NB4 (cell line): Measurements from ENCODE around the gene PLG.

GRCh38 chr6:160014034-160014717 lies 45.3 kb downstream of the IGF2R start:
- RRBS, result no CpG with 5 or more reads among the region's 4 CpGs

GRCh38 chr6:160016217-160016833 lies 47.4 kb downstream of the IGF2R start:
- RRBS, result no CpG with 5 or more reads among the region's 8 CpGs

GRCh38 chr6:160042698-160043402 lies 74.0 kb downstream of the IGF2R start:
- RRBS, result no CpG with 5 or more reads among the region's 14 CpGs

DNA sequence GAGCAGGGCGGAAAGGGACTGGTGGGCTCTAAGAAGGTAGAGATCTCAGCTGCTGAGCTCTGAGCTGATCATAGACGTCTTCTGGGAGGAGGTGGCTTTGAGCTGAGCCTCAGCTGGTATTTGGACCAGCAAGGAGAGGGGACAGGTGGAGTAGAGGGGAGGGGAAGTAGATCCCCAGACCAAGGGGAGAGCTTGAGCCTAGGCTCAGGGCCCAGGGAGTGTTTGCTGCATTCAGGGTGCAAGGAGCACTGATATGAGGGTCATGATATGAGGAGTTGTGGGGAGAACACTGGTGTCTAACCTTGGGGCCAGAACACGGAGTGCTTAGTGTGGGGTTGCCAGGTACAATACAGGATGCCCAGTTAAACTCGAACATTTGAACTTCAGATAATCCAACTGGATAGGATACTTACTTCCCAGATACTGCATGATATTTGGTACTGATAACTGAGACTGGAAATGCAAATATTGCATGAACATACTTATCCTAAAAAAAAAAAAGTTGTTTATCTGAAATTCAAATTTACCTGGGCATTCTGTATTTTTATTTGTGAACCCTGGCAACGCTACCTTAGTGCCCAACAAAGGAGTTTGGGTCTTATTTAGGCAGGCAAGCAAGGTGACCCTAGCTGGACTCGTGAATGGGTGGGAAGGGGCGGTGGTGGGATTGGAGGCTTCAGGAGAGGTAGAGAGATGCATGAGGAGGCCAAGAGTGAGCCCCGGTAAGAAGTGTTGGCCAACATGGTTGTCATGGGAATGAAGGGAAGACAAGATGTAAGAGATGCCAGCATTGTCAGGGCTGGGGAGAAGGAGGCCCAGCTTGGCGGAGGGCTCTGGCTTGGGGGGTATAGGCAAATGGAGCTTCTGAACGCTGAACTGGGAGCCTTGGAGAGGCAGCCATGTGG lies 2.5 kb downstream of the SLC22A1 start:
- RRBS, result no CpG with 5 or more reads among the region's 10 CpGs

DNA sequence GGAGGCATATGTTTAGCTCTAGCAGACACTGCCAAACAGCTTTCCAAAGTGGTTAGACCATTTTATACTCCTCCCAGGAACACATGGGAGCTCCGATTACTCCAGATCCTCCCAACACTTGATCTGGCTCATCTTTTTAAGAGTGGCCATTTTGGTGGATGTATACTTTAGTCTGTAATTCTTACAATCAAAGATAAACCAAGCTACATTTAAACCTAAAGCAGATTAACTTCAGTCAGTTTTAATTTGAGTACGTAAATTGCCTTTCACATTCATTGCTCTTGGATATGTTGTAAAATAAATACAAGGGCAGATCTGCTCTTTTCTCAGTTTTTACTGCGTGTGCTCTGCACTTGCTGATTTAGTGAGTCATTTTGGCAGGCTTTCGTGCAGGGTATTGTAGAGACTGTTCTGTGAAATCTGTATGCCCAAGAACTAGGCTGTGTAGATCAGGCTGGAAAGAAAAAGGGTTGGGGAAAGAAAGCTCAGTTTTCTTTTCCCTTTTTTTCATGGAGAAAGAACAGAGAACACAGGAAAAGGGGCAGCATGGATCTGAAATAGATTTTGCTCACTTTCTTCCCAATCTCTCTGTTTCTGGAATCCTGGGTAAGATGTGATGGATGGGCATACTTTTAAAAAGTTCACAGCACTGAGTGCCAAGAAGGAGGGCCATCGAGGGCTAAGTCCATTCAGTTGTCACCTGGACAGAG lies 19.7 kb downstream of the SLC22A1 start:
- RRBS, result no CpG with 5 or more reads among the region's 5 CpGs

DNA sequence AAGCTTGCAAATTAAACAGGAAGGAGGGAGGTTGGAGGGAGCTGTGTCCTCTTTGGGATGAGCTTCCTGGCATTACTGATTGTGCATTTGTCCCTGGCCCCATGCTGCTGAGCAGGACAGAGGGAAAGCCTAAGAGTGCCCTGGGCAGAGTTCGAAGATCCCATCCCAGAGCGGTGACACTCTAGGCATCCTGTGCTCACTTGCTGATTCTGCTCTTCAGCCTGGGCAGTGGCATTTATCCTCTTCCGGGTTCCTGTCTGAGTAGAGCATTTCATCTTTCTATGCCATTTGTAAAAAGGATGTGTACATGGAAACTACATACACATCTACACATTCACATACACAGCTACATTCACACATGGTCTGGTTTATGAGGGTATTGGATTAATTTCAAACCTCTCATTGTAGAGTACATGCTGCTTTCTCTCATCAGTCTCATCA lies 40.6 kb downstream of the SLC22A1 start:
- RRBS, result no CpG with 5 or more reads among the region's 3 CpGs

DNA sequence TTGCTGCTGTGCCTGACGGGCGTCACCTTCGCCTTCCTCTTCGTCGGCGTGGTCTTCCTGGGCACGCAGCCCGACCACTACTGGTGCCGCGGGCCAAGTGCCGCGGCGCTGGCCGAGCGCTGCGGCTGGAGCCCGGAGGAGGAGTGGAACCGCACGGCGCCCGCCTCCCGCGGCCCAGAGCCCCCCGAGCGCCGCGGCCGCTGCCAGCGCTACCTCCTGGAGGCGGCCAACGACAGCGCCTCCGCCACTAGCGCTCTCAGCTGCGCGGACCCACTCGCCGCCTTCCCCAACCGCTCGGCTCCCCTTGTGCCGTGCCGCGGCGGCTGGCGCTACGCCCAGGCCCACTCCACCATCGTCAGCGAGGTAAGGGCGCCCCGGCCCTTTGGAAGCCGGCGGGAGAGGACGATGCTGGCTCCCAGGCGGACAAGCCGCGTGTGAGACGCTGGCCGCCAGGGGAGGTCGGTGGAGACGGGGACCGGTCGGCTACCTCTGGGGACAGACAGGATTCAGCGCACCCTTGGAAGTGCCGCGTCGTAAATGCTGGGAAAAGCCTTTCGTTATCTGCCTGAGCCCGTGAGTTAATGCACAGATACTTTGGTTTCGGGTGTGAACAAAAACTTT lies 418 bp downstream of the SLC22A3 start:
- RRBS, result 97% methylated on average over 4 of the region's 69 CpGs

- RRBS, result no CpG with 5 or more reads among the region's 3 CpGs
Measured at GRCh38 chr6:160360581-160361325, 12.6 kb downstream of the SLC22A3 start.

DNA sequence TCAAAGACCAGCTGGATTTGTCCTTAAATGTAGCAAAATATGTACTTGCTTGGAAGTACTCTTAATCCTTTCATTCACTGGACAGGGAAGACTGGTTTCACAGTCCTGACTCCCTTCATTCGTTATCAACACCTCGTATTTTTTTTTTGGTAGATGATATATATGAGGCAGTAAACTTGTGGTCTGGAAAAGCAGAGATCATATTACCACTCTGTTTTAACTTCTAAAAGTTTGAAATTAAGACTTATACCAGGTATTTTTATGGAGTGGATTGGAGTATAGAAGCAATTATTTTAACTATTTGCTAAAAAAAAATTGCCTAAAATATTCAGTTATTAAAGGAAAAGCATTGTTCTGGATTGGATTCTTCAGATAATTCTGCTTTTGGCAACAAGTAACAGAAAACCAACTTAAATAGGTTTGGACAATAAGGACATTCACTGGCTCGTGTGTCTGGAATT lies 83.3 kb downstream of the SLC22A3 start:
- RRBS, result no CpG with 5 or more reads among the region's 3 CpGs

GRCh38 chr6:160437728-160438511 lies 89.7 kb downstream of the SLC22A3 start:
- RRBS, result no CpG with 5 or more reads among the region's 5 CpGs

GRCh38 chr6:160509604-160509955 lies 154.5 kb downstream of the LPA start:
- RRBS, result no CpG with 5 or more reads among the region's 1 CpG

- RRBS, result no CpG with 5 or more reads among the region's 5 CpGs
Measured at GRCh38 chr6:160701960-160702486, at the start of gene PLG. PLG (plus strand) TSS chr6:160702244.

DNA sequence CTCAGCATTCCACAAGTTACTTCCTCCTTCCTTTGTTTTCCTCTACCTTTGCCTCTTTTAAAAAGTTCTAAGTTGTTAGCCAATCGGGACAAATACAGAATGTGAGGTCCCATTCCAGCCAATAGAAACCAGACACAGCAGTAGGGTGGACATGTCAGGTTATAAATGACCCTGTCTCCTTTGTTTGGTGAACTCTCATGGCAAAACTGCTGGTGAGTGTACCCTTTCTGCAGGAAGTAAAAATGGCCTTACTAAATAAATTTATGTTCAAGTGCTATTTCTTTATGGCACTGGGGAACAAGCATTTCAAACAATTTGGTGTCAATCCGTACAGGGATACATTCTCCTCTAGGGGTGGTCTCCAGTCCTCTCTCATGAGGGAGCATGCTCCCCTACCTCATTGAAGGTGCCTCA lies 86.3 kb downstream of the PLG start:
- RRBS, result no CpG with 5 or more reads among the region's 2 CpGs

DNA sequence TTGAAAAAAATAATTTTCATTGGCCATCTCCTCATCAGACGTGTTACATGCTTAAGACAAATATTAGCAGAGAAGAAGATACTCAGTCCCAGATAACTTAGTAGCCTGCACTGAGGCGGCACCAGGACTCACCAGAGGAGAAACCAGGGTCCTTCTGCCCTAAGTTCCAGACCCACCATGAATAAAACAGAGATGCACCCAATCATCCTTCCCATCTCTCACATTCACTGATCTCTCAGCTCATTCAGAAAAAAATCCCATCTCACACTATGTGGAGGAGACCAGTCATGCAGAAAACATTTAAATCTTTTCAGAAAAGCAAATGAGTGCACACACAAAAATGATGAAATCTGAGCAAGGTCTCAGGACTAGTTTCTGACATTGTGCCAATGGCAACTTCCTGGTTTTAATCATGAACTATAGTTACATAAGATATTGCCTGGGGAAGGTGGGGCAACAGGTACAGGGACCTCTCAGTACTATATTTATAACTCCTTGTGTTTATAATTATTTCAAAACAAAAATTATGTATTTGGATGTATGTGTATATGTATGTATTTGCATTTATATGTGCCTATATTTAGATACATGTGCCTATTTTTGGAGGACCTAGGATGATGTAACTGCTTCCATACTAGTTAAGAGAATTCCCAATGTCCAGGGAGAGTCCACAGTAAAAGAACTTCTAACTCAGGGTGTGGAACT lies 71.8 kb upstream of the MAP3K4 start:
- RRBS, result no CpG with 5 or more reads among the region's 2 CpGs

DNA sequence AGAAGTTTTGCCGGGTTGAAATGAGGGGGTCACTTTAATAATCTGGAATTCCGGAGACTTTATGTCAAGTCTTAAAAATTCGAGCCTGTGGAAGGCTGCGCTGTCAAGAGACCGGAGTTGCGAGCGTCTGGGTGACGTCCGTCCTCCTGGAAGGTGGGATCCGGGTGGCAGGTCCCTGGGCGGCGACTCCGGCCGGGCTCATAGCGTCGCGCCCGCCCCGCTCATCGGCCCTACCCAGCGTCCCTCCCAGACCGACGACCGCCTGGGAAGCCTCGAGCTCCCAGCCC lies 378 bp upstream of the MAP3K4 start:
- RRBS, result 2% methylated on average over 17 of the region's 25 CpGs

- RRBS, result no CpG with 5 or more reads among the region's 3 CpGs
Measured at GRCh38 chr6:160992742-160993234, 1.2 kb downstream of the MAP3K4 start.

DNA sequence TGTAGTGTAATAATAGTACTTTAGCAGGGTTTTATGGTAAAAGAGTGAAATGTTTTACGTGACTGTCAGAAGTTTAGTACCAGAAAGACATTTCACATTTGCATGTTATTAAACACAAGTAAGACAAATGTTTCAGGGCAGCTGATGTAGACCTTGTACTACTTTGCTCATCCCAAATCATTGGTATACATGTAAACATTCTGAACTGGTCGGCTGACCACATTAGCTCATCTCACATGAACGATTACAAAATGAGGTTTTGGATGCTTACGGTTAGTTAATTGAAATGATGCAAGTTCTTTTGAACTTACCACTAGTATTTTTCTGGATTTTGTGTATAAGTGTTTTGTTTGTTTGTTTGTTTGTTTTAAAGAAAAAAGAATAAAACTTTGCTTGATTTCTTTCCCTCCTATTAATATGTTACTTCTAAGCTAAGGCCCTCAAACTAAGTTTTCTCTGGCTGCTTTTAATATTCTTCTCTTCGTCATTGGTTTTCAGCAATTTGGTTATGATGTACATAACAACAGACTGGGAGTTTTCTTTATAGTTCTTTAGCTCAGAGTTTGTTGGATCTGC lies 38.0 kb downstream of the MAP3K4 start:
- RRBS, result no CpG with 5 or more reads among the region's 5 CpGs

- RRBS, result no CpG with 5 or more reads among the region's 11 CpGs
Measured at GRCh38 chr6:161225882-161226902, 47.7 kb downstream of the AGPAT4 start.

- RRBS, result no CpG with 5 or more reads among the region's 21 CpGs
Measured at GRCh38 chr6:161375523-161376018, 101.7 kb upstream of the AGPAT4 start.